Pericardium fibroblast (primary cell): Measurements from ENCODE around the genes ACTN2, MTR and ZP4.

GRCh38 chr1:235454007-235454554 lies 50.2 kb downstream of the B3GALNT2 start:
- RAMPAGE, long total RNA: no peak

GRCh38 chr1:235502981-235503251 lies 1.3 kb downstream of the B3GALNT2 start:
- RAMPAGE, long total RNA: no peak

DNA sequence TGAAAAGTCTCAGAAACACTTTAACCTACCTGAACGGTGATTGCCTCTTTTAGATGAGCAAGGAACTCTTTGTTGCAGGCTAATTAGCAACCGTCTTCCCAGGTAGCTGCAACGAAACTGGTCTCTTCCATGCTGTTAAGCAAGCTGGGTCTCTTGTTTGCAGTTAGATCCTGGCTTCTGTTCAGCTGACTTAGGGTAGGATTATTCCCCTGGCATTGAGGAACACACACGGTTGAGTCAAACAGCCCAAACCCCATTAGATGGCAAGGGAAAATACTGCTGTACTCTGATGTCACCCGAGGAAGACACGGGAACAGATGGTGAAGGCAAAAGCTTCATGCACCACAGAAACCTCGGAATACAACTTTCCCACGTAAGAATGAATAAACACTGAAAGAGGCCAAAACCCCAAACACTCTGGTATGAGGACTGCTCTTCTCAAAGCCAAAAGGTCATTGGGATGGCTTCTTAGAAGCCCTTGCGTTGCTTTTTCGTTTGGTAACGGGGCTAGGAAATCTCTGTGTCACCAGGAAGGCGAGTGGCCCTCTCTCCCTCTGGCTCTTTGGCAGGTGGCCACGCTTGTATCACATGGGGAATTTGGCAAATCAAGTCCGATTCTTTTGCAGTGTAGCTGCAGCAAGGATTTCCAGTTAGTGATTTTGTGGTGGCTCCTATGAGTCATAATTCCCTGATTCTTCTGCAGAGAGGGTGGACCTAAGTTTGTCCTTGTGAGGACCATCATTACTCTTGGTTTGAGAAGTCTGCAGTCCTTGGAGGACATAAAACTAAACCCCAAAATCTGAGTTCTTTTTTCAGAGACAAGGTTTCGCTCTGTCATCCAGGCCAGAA lies 16.7 kb upstream of the LYST start:
- RAMPAGE, long total RNA: no peak

- RAMPAGE, long total RNA: no peak
Measured at GRCh38 chr1:235892545-235893129, 25.9 kb upstream of the LYST start.

DNA sequence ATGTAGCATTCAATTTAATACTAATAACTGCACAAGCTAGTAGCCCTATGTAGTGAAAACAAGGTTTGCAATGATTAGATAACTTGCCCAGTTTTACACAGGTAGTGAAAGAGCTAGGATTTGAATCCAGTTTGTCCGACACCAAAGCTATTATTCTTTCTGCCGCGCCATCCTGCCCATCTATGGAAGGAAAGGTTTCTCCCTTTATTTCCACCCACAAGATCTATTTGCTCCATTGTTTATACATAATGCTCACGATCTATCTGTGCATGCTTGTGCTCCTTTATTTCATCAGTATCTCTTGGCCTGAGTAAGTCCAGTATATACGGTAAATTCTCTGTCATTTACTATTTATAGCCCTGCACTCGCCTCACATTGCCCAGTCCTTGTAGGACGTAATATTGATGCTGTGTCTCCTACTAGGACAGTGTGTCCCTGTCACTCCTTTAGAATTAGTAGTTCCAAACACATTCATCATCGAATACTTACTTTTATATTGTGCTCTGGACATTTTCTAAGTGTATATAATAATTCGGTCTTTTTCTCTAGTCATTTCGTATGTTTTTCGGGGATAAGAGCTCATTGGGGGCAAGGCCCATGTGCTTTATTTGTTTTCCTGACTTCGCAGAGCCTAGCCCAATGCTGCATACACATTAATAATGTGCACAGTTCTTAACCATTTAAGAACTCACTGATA lies 3.0 kb upstream of the NID1 start:
- RAMPAGE, long total RNA: no peak

- RAMPAGE, long total RNA: no peak
Measured at GRCh38 chr1:236332360-236332746, 50.6 kb upstream of the ERO1B start.

- RAMPAGE, long total RNA: no peak
Measured at GRCh38 chr1:236551184-236551917, 27.6 kb downstream of the LGALS8 start.

DNA sequence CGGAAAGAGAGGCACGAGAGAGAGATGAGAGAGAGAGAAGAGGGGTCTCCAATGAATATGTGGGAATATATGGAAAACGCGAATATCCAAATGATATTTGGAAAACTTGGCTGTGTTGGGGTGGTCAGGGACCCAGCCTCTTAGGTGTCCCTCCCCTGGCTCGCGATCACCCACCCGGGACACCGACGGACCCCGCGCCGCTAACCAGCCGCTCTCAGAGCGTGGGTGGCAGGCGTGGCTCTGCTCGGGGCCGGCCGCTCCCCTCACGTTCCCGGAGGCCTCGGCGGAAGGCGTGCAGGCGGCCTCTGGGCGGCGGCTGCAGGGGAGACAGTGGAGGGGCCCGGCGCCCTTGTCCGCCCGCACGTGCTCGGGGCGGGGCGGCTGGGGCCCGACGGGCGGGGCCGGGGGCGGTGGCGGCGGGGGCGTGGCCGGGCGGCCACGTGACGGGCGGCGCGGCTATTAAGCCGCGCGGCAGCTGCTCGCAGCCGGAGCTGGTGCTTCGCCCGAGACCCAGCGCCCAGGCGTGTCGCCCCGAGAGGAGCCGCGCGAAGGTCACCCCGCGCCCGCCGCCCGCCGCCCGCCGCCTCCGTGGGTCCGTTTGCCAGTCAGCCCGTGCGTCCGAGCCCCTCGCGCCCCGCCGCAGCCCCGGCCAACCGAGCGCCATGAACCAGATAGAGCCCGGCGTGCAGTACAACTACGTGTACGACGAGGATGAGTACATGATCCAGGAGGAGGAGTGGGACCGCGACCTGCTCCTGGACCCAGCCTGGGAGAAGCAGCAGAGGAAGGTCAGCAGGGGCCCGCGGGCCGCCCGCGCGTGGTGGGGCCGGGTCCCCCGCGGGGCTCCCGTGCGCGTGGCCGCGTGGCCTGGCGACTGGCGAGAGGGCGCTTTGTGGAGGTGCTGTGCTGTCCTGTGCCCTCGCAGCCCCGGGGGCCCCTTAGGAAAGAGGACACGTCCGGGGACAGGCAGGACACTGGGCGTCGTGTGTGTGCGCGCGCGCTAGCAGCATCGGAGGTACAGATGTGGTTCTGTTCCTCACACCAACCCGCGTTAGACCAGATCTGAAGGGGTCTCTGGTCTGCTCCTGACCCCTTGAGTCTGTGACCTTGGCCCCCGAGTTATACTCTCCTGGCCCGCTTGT lies at the start of gene ACTN2:
TSS of gene ACTN2 (plus strand) at position 488 of the 1,142 bp plus-strand sequence.
- RAMPAGE, long total RNA: no peak

DNA sequence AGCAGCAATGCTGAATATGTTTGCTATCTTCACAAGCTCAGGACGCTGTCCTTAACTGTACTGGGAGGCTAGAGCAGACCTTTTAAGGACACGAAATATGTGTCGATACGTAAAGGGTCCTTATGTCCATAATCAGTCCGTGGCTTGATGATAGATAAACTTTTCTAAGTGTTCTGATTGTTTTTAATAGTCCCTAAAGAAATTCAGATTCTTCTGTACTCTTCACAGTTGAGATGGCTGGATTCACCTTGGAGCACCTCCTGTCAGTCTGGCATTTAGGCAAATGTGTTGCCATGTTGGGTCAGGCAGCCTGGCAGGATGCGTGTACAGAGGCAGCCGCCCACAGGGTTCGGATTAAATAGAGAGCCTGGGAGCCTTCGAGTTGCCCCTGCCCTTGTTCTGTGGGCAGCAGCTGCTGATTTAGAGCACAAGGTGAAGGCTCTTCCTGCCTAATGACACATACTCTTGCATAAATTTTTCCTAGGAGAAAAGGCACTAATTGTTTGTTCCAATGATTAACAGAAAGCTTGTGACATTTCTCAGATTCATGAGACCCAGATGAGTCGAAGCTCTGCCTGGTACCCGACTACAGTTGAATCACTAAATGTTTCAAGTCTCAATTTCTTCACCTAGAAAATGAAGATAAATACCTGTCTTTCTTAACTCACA lies 3.7 kb downstream of the ACTN2 start:
- RAMPAGE, long total RNA: no peak

- RAMPAGE, long total RNA: no peak
Measured at GRCh38 chr1:236742865-236743177, 52.3 kb upstream of the MTR start.

GRCh38 chr1:236762240-236762968 lies 32.7 kb upstream of the MTR start:
- RAMPAGE, long total RNA: no peak

DNA sequence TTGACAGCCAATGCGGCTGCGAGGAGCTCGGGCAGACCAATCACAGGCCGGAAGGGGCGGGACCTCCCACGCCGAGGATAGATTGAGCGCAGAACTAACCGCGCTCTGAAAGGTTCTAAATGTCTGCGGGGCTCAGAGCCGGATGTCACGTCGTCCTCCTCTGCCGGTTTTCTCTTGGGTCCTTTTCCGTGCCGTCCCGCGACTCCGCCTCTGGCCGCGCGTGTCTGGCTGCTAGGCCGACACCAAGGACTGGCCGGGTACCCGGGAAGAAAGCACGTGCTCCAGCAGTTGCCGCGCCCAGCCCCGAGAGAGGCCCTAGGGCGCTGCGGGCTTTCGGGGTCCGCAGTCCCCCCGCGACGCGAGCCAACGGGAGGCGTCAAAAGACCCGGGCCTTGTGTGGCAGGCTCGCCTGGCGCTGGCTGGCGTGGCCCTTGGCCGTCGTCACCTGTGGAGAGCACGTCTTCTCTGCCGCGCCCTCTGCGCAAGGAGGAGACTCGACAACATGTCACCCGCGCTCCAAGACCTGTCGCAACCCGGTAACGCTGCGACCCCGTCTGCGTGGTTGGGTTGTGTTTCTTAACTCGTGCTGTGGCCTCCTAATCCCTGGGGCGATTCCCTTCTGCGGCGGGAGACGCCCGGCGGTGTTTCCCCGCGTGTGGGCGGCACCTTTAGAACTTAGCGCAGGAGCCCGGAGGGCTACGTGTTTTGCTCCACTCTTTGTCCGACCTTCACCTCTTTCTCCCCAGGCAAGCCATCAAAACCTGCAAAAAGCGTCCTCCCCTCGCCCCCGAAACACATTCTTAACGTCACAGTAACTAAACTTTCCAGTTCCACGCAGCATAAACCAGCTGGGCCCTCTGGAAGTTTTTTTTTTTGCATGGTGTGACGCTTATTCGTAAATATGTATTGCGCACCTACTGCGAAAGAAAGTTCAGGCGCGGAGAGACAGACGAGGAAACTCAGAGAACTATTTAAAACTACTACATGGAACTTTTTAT lies at the start of gene MTR:
TSS of gene MTR (plus strand) at position 91 of the 998 bp plus-strand sequence.
- RAMPAGE, long total RNA: start-site peak on the plus strand centred at position 130 of the sequence, 150 bp wide, 140 and 76 reads in 2 replicates

- RAMPAGE, long total RNA: no peak
Measured at GRCh38 chr1:236816336-236816573, 21.2 kb downstream of the MTR start.

DNA sequence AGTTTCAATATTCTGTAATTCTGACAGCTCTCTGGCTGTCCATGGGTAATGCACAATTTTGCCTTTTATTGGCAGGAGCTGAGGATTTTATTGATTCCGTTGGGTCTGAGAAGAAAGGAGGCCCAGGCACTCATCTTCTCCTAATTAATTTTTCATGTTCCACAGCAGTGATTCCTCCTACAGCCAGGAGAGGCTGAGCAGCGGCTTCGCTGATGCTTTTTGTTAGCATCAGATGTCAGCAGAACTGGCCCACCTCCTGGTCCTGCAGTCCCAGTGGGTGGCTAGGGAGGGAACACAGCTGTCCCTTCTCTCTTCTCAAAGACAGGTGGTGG lies 5.8 kb downstream of the MT1HL1 start:
- RAMPAGE, long total RNA: no peak

- RAMPAGE, long total RNA: no peak
Measured at GRCh38 chr1:237031258-237031778, 10.7 kb upstream of the RYR2 start.

- RAMPAGE, long total RNA: no peak
Measured at GRCh38 chr1:237181707-237182180, 139.8 kb downstream of the RYR2 start.

DNA sequence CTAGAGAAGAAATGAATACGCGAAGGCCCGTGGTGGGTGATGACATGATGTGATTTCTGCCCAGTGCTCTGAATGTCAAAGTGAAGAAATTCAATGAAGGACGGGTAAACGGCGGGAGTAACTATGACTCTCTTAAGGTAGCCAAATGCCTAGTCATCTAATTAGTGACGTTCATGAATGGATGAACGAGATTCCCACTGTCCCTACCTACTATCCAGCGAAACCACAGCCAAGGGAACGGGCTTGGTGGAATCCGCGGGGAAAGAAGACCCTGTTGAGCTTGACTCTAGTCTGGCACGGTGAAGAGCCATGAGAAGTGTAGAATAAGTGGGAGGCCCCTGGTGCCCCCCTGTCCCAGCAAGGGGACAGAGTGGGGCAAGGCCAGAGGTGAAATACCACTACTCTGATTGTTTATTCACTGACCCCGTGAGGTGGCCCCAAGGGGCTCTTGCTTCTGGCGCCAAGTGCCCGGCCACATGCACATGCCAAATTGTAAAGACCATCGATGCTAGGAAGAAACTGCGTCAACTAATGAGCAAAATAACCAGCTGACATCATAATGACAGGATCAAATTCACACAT lies 287.6 kb downstream of the ZP4 start:
- RAMPAGE, long total RNA: no peak

- RAMPAGE, long total RNA: no peak
Measured at GRCh38 chr1:237736816-237737248, 153.9 kb downstream of the ZP4 start.

DNA sequence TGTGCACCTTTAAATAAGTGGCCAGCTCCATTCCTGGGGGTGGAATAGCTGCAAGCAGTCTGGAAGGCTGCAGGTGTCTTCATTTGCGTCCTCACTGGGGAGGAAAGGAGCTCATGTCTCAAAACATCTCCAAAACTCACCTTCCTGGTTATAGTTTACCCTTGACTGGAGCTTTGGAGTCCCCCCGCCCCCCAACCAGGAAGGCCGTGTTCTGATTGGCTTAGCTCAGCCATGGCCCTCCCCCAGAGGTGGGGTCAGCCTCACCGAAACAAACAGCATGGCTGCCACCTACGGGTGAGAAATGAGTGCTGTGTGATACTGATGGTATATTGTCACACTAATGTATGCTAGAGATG lies 91.0 kb downstream of the ZP4 start:
- RAMPAGE, long total RNA: no peak

DNA sequence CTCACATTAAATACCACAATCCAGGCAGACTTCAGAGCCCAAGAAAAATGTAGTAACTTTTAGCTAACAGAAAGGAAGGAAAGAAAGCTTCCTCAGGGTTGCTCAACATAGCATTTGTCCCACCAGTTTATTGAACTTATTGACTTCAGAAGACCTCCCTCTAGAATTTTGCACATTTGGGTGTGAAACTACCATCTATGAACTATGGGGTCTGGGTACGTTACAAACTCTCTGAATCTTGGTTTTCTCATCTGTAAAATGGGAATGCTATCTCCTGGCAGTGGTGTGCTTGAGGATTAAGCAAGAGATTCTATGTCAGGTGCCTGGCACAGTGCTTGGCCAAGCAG lies at the start of gene ZP4:
TSS of gene ZP4 (minus strand) at position 89 of the 347 bp plus-strand sequence.
- RAMPAGE, long total RNA: no peak